ENCODE results near the genes GALNT9, FBRSL1 and CHFR.

- RRBS, result no CpG with 5 or more reads among the region's 25 CpGs
Observed at GRCh38 chr12:132138701-132139486, 5.2 kb downstream of the DDX51 start.

GRCh38 chr12:132286184-132286849 is 43.1 kb downstream of the GALNT9 start:
- RRBS, result no CpG with 5 or more reads among the region's 31 CpGs

DNA sequence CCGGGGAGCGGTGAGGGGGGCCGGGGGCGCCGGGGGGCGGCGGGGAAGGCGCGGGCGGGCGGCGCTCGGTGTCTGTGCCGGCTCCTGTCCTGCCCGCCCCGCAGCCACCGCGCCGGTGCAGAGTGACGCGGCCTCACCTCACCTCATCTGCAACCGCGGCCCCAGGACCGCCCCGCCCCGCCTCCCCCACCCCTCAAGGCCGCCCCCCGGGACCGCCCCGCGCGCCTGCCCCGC is at the start of gene GALNT9:
Gene GALNT9 (minus strand): TSS at position 127 of the 234 bp plus-strand sequence.
- RRBS, result 12% methylated on average over 24 of the region's 33 CpGs

- RRBS, result 4% methylated on average over 67 of the region's 124 CpGs
Observed at GRCh38 chr12:132489575-132490399, at the start of gene FBRSL1. FBRSL1 (plus strand) TSS chr12:132490151.

- RRBS, result 5% methylated on average over 43 of the region's 119 CpGs
Observed at GRCh38 chr12:132559511-132560424, 50.6 kb downstream of the LRCOL1 start.

GRCh38 chr12:132583402-132584172 is 26.8 kb downstream of the LRCOL1 start:
- RRBS, result 99% methylated on average over 8 of the region's 85 CpGs

GRCh38 chr12:132700887-132701652 is 9.6 kb upstream of the PGAM5 start:
- RRBS, result no CpG with 5 or more reads among the region's 23 CpGs

GRCh38 chr12:132770988-132771968 is 9.6 kb upstream of the ANKLE2 start:
- RRBS, result no CpG with 5 or more reads among the region's 19 CpGs

- RRBS, result 11% methylated on average over 20 of the region's 87 CpGs
Observed at GRCh38 chr12:132887513-132888481, at the start of gene CHFR. CHFR (minus strand) TSS chr12:132887605.

DNA sequence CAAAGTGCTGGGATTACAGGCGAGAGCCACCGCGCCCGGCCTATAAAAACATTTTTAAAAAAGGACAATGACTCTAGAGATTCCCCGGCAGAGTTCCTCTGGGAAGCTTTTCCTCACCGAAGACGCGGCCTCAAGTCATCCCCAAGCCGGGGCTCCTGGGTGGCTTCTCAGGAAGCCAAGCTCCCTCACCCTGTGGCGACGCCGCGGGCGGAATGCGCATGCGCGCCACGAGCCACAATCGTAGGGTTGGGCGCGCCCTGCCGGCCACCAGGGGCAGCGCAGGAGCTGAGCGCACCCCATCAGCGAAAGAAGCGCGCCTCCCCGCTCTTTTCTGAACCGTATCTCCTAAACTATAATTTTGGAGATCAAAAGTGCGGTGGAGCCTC is 17.3 kb upstream of the CHFR start:
- RRBS, result 87% methylated on average over 5 of the region's 30 CpGs

- RRBS, result no CpG with 5 or more reads among the region's 3 CpGs
Observed at GRCh38 chr12:132989358-132990077, 3.4 kb downstream of the ZNF26 start.

DNA sequence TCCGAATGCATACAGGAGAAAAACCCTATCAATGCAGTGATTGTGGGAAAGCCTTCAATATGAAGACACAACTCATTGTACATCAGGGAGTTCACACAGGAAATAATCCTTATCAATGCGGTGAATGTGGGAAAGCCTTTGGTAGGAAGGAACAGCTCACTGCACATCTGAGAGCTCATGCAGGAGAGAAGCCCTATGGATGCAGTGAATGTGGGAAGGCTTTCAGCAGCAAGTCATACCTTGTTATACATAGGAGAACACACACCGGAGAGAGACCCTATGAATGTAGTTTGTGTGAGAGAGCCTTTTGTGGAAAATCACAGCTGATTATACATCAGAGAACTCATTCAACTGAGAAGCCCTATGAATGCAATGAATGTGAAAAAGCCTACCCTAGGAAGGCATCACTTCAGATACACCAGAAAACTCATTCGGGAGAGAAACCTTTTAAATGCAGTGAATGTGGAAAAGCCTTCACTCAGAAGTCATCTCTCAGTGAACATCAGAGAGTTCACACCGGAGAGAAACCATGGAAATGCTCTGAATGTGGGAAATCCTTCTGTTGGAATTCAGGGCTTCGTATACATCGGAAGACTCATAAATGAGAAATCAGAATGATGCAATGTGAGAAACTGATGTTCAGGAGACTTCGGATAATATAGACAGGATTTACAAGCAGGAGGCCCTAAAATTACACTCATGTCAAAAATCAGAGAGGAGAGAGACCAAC is 24.9 kb downstream of the ZNF26 start:
- RRBS, result no CpG with 5 or more reads among the region's 8 CpGs

All from OVCAR3 (cell line).